ENCODE measurements around a stretch of chr5.

GRCh38 chr5:132478308-132478928, 12.2 kb downstream of the IRF1 start:
- PRO-cap: no peak

DNA sequence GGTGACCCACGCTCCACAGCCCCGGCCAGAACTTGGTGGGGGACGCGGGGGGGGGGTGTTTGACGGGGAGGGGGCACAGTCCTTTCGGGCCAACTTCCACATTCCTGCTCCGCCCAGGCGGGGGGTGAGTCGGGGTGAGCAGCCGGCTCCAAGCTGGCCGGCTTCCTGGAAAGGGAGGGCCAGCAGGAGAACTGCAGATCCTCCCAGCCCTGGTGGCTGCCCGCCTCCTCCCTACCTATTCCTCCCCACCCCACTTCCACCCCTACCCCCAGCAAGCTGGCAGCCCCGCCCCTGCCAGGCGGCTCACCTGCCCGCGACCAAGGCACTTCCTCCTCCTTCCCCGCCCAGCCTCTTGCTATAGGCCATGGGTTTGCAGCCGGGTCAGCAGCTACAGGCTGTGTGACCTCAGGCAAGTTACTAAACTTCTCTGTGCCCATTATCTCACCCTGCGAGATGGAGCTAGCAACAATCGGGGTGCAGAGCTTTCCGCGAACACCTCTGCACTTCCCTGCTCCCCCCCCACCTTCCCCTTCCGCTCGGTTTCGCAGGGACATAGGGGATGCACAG, 5.6 kb upstream of the IRF1 start:
- PRO-cap: bidirectional peak, plus-strand start at position 355 of the sequence, minus-strand start at position 167 of the sequence

GRCh38 chr5:132674607-132675525, 1.1 kb downstream of the IL4 start:
- PRO-cap: no peak

- PRO-cap: unidirectional peak, plus-strand start at chr5:132775129
Observed at GRCh38 chr5:132774836-132775248, 2.2 kb downstream of the SEPTIN8 start.

DNA sequence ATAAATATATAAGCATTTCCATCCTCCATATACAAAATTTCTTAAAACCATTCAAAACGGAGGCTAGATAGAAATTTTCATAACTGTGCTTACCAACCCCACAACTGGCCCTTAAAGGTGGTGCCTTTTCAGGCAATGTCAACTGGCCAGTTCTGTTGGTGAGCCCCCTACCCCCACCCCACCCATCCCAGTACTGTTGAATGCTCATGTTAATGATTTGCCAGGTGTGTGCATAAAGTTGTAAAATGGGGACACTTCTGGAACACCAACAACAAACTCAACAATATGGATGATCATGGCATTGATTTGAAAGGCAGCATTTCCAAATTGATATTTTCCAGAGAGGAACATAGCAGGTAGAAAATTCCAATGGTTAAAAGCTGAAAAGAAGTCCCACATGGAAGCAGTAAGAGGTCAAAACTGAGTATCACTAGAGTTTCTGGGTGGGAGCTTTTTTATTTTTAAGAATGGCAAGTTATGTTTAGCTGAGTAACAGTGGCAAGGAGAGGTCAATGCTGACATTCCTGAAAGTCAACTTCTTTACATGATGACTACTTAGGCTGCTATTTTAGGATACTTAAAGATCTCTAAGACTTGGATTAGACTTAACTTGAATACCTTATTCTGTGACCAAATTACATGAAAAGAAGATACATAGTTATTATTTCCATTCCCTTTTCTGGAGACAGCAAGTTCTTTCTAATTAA, 2.7 kb downstream of the LEAP2 start:
- PRO-cap: no peak

DNA sequence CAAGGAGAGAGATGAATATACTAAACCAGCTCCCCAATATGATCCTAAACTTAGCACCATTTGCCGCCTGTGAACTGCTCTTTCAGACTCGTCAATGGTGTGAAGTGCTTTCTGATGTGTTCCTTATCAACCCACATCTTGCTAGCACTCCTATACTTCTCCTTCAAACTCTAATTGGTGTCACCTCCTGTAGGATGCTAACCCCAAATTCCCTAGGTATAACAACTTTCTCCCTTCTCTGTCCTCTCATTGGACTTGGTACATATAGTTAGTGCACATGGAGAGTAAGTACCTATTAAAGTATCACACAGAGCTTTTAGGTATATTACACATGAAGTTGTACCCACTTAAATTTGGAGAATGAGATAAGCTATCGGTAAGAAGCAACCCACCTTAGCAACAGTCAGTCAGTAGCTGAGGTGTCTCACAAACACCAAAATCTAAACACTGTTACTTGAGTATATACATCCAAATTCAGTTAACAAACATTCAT, 36.8 kb downstream of the LEAP2 start:
- PRO-cap: no peak

- PRO-cap: no peak
Observed at GRCh38 chr5:132958693-132959096, 4.7 kb downstream of the AFF4 start.

- PRO-cap: no peak
Observed at GRCh38 chr5:133240365-133241037, 188.7 kb downstream of the HSPA4 start.

DNA sequence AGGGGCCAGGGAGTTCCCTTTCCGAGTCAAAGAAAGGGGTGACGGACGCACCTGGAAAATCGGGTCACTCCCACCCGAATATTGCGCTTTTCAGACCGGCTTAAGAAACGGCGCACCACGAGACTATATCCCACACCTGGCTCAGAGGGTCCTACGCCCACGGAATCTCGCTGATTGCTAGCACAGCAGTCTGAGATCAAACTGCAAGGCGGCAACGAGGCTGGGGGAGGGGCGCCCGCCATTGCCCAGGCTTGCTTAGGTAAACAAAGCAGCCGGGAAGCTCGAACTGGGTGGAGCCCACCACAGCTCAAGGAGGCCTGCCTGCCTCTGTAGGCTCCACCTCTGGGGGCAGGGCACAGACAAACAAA, 28.9 kb downstream of the FSTL4 start:
- PRO-cap: no peak

DNA sequence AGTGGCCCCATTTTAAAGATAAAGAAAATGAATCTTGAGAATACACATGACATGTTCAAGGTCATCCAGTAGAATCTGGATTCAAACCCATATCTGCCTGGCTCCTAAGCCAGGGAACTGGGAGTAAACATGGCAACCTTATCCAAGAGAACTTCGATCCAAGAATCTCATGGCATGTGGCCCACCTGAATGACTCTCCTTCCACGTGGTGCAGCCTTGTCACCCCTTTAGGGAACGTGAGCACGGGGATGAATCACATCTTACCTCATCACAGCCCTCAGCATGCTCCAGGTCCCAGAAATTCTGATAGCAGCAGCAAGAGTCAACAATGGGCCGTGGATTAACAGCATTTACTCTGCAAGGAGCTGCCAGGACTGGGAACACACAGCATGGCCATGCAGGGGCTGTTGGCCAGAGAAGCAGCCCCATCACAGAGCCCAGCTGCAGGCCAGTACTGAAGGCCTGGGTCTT, 150.5 kb downstream of the C5orf15 start:
- PRO-cap: no peak

DNA sequence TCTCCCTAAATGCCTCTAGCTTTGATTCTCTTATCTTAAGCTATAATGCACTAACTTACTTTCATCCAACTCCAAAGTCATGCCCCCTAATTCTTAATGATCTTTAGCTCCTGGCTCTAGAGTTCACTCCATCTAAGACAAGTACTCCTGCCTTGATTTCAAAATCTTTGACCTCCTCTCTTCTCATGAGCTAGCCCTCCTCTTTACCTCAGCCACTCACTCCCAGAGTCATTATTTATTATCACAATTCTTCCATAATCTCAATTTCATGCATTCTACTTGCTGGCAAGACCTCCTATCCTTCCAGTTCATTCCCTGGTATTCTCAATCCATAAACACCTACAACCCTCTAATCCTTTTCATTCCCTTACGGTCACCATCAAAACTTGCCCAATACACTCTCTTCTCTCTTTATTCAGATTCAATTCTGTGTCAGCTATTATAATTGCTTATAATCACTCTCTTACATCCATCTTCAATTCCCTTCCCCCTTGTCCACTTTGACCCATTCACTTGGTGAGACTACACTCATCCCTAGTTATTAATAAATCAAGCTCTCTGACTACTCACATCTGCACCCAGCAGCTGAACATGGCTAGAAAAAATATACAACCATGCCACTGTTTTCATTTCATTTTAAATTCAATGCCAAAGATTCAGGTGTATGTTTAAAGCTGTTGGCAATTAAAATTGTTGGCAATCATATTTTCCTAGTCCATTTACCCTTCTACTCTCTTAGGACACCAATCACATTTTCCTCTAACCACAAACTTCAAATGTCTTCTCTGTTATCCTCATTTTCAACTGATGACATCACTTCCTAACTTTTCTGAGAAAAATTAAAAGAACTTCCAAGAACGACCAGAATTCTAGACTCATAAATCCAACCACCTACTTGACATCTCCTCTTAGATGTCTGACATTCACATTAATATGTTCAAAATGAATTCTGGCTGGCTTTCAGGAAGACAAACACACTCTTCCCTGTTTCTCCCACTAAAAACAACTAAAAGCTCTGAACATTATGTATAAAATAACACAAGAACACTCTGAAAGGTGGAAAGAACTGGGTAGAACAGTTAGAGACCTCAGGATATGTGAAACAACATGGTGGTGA, 5.6 kb downstream of the C5orf15 start:
- PRO-cap: no peak

- PRO-cap: no peak
Observed at GRCh38 chr5:133980281-133980969, 12.0 kb upstream of the C5orf15 start.

DNA sequence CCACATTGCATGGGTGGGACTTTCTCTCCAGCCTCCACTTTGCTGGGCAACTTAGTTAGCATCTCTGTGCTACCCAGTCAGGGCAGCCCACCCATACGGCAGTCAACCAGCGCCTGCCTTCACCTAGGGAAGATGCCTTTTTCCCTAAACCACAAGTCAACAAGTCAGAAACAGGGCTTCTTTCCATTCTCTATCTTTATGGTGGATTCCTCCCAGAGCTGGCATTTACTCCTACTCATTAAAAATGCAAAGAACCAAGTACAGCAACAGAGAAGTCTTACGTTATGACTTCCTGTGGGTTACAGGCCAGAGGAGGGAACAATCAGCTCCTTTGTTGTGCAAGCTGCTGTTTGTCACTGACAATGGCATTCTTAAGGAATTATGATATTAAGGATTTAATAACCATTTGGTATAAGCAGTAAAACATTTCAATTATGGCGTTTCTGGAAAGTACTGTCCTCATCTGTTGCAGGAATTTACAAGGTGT, 48.9 kb upstream of the VDAC1 start:
- PRO-cap: no peak

DNA sequence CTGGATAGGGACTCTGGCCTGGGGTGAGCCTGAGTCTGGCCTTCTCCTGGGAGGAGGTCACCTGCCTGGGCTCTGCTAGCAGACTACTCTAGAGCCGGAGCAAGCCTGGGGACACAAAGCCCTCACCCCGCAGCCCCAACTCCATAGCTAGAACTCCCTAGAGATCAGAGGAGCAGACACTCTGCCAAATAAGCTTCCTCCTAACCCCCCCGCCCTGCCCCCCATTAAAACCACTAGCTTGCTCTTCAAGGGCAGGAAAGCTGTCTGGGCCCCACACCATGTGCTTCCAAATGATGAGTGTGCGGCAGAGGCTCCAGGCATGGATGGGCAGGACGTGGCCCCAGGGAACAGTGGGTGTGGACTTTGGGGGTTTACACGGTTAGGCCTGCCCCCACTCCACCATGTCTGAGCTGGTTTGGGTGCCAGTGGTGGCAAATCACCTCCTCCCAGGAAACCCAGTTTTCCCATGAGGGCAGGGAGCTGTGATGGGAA, 10.0 kb downstream of the TCF7 start:
- PRO-cap: unidirectional peak, plus-strand start at position 254 of the sequence

GRCh38 chr5:134134935-134135544, 20.6 kb downstream of the TCF7 start:
- PRO-cap: no peak

GRCh38 chr5:134157059-134157799, 19.5 kb downstream of the SKP1 start:
- PRO-cap: no peak

GRCh38 chr5:134374186-134375082, 3.1 kb downstream of the UBE2B start:
- PRO-cap: no peak

- PRO-cap: no peak
Observed at GRCh38 chr5:134377042-134377757, 5.8 kb downstream of the UBE2B start.

GRCh38 chr5:134445651-134446207, 34.0 kb upstream of the CDKN2AIPNL start:
- PRO-cap: no peak

DNA sequence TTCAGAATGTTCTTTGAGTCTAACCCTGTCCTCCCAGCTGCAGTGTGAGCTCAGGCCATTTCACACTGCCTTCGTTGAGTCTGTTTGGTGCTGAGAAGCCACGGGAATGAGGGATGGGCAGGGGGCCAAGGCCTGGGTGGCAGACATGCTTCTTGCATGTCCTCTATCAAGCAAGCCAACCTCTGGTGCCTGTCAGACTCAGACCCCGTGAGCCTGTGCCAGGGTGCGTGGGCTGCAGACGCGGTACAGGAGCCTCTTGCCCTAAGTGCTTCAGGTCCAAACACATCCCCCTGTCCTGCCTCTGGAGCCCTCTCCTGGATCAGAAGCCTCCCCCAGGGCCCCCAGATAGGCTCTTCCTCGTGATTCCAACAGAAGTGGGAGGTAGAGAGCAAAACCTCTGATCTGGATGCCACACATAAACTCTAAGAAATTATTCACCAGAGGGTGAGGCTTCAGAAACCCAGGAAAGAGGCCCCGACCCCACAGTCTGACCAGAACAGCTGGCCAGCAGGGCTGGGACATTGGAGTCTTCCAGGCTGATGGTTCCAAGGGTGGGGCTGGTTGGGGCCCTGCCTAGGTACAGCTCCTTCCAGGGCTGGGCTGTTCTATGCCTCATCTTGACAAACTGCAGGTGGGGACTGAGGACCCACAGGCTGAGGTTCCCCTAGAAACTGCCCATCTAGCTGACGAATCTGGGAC, 46.7 kb upstream of the CDKN2AIPNL start:
- PRO-cap: no peak

Data from left colon (tissue), 1 donor.